ENCODE measurements around the gene CCDC33.

GRCh38 chr15:73885309-73885665 is 11.9 kb downstream of the TBC1D21 start:
- PRO-cap = no peak

DNA sequence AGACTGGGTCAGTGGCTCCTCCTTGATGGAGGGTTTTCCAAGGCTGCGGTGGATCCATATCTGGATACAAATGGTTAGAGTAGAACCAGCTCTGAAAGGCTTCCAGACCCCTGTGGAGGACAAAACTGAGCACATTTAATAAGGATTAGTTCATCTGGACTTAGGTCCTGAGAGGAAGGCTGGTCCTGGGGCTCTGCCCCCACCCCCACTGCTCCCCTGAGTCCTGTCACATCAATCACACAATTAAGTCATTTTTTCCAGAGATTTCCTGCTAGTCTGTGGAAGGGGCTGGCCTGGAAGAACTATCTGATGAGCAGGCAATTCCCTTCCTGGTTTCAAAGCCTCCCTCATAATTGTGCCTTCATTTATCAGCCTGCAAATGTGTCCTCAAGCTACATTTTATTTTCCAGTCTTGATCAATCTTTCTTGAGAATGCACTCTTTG is 16.0 kb downstream of the TBC1D21 start:
- PRO-cap = no peak

GRCh38 chr15:73924227-73924844 is 1.9 kb upstream of the LOXL1 start:
- PRO-cap = no peak

GRCh38 chr15:73929243-73929688 is 3.0 kb downstream of the LOXL1 start:
- PRO-cap = no peak

- PRO-cap = no peak
Observed at GRCh38 chr15:73949324-73950261, 23.3 kb downstream of the LOXL1 start.

GRCh38 chr15:74044191-74044983 is 38.0 kb downstream of the GOLGA6A start:
- PRO-cap = unidirectional peak, minus-strand start at chr15:74044291

- PRO-cap = bidirectional peak, plus-strand start at chr15:74100296, minus-strand start at chr15:74100235
Observed at GRCh38 chr15:74099968-74100627, 17.7 kb upstream of the GOLGA6A start.

GRCh38 chr15:74200976-74201659 is 1.5 kb downstream of the STRA6 start:
- PRO-cap = no peak

DNA sequence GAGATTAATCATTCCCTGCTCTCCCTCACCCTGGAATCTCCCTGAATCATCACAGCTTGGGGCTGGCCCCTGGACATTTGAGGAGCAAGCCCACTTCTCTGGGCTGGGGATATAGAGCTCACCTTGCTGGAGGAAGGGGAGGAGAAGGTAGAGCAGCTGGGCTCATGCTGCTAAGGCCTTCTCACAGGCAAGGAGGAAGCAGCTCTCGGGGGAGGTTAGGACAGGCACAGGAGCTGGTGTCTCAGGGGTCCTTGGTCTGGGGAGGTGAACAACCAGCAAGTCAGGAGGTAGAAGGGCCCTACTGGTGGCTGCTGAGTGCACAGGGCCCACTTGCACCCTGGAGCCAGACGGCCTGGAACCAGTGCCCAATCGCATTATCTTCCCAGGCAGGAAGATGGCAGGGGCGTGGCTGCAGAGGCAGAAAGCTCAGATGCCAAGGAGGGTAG is 1.8 kb upstream of the CCDC33 start:
- PRO-cap = no peak

DNA sequence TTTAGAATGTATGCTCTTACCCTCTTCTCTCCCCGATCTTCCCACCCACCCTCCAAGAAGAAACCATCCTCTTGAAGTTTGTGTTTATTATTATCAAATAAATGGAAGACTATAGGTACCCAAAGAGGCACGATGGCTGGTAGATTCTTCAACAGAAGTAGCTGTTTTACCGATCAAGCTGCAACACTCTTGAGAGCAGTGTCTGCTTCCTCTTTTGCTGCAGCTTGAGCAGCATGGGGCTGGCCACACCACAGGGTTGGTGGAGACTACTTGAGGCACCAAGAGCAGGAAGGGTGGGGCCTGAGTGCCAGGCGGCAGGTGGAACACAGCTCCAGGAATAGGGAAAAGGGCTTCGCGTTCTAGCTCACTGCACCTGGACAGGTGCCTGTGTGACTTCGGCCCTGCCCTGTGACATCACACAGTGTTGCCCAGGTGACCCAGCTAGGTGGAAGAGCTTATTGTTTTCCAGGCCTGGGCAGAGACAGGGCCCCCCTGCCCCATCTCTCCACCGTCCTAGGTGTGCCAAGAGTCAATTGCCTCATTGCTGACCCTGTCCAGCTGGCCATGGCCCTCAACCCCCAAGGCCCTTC is at the start of gene CCDC33:
TSS of gene CCDC33 (plus strand) at position 458 of the 590 bp plus-strand sequence.
- PRO-cap = bidirectional peak, plus-strand start at position 458 of the sequence, minus-strand start at position 369 of the sequence

- PRO-cap = no peak
Observed at GRCh38 chr15:74385667-74386091, 18.2 kb upstream of the CYP11A1 start.

GRCh38 chr15:74407106-74407754 is 26.5 kb downstream of the SEMA7A start:
- PRO-cap = no peak

- PRO-cap = no peak
Observed at GRCh38 chr15:74417157-74417681, 16.5 kb downstream of the SEMA7A start.

GRCh38 chr15:74461923-74462213 is 908 bp upstream of the UBL7 start:
- PRO-cap = no peak

DNA sequence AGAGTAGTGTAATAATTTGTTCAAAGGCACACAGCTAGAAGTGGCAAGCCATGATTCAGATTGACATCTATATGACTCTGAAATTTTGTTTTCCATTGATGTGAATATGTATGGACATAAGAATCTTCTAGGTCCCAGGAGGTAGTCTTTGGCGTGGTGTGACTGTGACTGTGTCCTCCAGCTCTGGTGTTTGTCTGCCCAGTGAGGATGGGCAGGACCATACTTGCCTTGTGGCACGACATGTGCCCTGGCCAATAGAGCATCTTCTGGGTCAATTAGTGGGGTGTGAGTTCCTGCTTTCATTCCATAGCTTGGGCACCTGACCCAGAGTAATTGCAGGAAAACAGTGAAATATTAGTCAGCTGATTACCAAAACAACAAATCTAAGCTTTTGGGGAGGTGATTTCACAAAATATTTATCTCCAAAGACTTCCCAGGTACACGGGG is 1.9 kb downstream of the CLK3 start:
- PRO-cap = no peak

DNA sequence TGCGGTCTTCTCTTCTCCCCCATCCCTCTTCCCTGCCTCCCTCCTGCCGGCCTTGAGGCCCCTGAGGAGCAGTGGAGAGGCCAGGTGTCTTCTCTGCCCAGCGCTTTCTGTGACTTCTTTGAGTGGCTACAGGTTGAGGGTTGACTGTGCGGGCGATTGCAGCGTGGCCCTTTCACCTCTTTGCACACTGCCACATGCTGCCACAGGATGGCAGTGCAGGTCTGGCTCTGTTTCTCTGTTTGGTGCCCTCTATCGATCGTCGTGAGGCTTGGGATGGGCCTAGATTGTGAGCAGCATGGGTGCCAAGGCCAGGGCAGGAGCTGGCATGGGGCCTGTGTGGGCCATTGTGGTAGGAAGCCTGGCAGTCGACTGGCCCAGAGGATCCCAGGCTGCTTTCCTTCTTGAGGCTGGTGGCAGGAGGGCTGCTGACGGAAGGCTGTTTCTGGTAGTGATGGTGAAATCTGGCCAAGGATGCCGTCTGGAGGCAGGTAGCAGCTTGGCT is 5.4 kb downstream of the CLK3 start:
- PRO-cap = no peak

GRCh38 chr15:74624685-74625282 is 9.1 kb downstream of the CLK3 start:
- PRO-cap = no peak

- PRO-cap = no peak
Observed at GRCh38 chr15:74642333-74643302, 27.0 kb downstream of the CLK3 start.

DNA sequence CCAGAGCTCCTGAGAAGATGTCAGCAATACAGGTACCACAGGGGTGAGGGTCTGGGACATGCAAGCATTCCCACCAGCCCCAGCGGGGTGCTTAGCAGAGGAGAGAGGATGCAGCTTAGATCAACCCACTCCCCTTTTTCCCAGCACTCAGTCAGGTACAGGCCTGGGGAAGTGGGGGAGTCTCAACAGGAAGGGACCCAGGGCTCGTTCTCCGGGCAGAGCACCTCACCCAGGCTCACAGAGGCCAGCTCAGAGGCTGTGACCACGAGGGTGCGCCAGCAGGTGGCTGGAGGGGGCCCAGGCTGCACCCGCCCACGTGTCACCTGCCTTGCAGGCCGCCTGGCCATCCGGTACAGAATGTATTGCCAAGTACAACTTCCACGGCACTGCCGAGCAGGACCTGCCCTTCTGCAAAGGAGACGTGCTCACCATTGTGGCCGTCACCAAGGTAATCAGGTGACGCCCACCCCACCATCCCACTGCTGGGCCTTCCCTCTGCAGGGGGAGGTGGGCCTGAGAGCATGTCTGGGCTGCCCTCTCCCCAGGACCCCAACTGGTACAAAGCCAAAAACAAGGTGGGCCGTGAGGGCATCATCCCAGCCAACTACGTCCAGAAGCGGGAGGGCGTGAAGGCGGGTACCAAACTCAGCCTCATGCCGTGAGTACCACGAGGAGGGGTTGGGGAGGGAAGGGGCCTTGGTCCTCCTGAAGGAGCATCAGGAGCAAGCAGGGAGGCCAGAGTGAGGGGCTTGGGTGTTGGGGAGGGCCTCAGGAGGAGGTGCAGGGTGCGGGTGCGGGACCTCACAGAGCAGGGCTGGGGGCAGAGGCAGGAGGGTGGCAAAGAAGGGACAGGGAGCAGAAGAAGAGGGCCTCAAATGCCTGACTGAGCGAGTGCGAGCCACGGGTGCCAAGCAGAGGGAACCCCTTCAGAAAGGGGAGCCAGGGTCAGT is 14.1 kb upstream of the LMAN1L start:
- PRO-cap = no peak

GRCh38 chr15:74873645-74874179 is 547 bp upstream of the SCAMP2 start:
- PRO-cap = unidirectional peak, minus-strand start at chr15:74873823